Occipital lobe (tissue), 2 donors: ENCODE measurements around the genes PKIB and CLVS2.

DNA sequence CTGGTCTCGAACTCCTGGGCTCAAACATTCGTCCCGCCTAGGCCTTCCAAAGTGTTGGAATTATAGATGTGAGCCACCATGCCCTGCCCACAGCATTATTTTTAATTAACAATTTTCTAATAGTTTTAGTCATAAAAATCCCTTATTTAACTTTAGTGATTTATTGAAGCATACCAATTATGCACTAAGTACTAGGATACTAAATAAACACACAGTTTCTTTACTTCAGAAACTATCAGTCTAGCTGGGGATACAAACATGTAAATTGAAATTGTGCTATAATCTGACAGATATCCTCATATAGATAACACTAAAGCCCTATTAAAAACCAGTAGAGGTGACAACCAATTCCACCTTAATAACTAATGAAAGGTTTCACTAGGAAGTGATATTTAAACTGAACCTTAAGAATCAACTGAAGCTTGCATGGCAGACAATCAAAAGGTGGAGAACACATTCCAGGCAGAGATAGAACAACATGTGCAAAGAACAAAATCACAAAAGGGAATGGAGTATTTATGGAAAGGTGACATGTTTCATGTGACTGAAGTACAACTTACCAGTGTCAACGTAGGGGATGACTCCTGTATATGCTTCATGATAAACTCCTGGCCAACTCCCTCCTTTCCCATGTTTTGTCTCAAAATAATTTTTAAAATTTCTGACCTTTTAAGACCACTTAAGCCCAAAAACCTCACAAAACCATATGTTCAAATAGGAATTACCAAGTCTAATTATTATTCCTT is 6.4 kb downstream of the PLN start:
- RAMPAGE, long total RNA = no peak

- RAMPAGE, long total RNA = no peak
Observed at GRCh38 chr6:119023949-119024832, 54.3 kb downstream of the FAM184A start.

- RAMPAGE, long total RNA = no peak
Observed at GRCh38 chr6:119034716-119035883, 43.4 kb downstream of the FAM184A start.

DNA sequence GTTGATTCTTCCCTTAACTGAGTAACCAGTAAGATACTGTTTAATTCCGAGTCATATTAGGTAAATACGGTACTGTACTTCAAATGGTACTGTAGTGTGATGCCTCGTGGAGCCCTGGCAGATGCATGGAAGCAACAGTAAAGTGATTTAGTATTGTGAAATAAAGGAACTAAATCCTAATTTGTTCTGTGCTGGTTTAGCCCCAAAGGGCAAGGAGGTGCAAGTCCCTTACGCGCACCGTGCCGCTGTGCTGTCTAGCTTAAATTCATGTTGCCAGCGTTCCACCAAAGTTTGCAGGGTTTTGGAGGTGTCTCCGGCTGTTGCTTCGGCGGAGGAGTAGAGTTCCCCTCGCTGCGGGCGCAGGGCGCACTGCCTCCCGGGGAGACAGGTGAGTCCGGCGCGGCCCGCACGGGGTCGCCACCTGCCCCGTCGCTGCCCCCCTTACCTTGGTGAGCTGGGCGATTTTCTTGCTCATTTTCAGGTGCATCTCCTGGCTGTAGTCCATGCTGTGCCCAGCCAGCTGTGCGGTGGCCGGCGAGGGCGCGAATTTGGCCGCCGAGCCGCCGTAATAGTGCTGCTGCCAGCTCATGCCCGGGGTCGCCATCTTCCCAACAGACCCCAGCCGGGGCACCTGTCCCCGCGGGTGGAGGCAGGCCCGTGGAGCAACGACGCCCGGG is 630 bp downstream of the FAM184A start:
- RAMPAGE, long total RNA = no peak

DNA sequence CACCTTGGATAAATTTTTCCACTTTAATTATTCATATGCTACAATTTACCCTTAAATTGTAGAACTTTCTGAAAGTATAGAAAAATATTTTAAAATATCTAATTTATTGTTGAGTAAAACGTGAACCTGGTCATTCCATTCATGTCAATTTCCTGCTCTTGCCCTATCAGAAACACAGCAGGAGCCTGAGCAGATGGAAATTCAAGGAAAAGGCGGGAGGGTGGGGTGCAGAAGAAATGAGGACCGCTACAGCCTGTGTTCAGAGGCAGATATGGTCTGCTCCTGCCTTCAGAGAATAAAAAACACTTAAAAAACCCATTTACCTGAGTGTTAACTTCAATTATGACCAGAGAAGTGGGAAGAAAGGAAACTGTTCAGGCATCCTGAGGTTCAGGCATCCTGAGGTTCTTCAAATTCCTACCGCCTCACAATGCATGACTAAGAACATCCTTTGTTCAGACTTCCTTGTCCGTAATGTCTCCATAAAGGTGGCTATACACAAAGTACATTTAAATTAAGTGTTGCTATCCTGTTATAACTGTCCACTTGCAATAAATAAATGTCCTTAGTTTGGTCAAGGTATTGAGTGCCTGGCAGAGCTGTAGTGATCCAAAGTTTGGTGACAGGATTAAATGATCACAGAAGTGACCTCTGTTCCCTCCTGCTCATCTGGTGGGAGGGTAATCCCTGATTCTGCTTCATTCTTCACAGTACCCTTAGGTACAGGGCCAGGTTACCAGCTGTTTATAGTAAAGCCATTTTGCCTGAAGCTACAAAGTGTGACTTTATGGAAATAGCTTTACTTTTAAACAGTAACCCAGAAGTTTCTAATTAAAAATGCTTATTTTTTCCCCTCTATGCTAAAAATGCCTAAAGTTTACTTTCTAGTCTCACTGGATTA is 109.1 kb downstream of the MAN1A1 start:
- RAMPAGE, long total RNA = no peak

GRCh38 chr6:119288612-119289386 is 60.8 kb downstream of the MAN1A1 start:
- RAMPAGE, long total RNA = no peak

- RAMPAGE, long total RNA = no peak
Observed at GRCh38 chr6:119310269-119311620, 38.8 kb downstream of the MAN1A1 start.

- RAMPAGE, long total RNA = no peak
Observed at GRCh38 chr6:119312279-119312846, 37.2 kb downstream of the MAN1A1 start.

GRCh38 chr6:119347072-119347329 is 2.6 kb downstream of the MAN1A1 start:
- RAMPAGE, long total RNA = no peak

DNA sequence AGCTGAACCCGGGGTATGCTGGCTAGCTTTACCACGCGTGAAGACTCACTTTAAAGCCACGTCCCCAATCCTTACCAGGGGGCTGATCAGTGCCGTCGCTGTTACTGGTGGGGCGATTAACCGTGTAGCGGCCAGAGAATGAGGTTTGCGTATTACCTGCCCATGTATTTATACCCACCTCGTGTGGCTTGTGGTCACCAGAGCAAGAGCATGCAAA is 1.6 kb downstream of the MAN1A1 start:
- RAMPAGE, long total RNA = no peak

DNA sequence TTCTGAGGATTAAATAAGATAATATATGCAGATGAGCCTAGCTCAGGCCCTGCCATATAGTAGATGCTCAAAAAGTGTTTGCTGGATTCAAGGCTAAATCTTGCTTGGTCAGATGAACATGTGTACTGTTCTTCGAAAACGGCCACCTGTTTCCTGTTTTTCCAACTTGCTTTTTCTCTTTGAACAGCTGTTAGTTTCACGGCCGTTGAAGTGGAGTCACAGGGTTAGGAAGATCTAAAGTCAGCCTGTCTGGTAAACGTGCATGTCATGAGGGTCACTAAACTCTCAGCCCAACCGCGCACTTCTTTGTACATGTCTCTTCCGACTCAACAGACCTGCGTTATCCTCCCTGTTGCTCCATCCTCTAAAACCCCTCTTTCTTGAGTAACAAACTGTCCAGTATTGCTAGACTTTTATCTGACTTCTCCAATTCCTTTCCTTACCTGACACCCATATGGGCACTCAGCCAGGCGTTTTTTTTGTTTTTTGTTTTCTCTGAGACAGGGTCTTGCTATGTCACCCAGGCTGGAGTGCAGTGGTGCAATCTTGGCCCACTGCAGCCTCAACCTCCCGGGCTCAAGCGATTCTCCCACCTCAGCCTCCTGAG is 93.3 kb upstream of the MAN1A1 start:
- RAMPAGE, long total RNA = no peak

GRCh38 chr6:120226720-120227189 is 877.2 kb upstream of the MAN1A1 start:
- RAMPAGE, long total RNA = no peak

DNA sequence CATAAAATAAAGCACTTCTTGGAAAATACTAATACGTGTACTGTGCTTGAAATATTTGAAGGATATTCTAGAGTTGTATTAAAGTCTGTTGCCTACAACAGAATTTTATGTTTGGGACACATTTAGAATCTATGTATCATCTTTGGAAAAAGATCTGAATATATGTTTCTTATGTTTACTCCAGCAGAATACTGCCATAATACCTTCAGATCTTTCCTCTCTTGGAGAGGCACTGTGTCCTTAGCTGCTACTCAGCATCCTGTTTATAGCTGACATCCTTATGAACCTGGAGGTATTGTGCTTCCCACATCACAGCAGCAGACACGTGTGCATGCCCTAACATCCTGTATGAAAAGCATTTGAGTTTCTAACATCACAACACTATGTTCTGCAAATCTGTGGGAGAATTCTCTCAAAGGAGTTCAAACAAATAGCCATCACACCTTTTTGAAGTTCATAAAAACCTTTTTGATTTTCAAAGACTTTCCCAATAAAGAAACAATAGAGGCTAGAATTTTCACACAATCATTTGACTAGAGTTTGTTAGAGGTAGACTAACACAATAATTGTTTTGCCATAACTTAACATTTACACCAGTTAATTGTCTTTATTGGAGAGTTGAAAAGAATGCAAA is 216.0 kb downstream of the GJA1 start:
- RAMPAGE, long total RNA = no peak

- RAMPAGE, long total RNA = no peak
Observed at GRCh38 chr6:122609797-122610609, at the start of gene PKIB. PKIB (plus strand) TSS chr6:122610405.

- RAMPAGE, long total RNA = no peak
Observed at GRCh38 chr6:122788613-122788890, 506 bp upstream of the SMPDL3A start.

GRCh38 chr6:122797900-122798927 is 9.2 kb downstream of the SMPDL3A start:
- RAMPAGE, long total RNA = no peak

GRCh38 chr6:122995681-122996910 is at the start of gene CLVS2:
CLVS2 (plus strand) TSS chr6:122996235.
- RAMPAGE, long total RNA = no peak

DNA sequence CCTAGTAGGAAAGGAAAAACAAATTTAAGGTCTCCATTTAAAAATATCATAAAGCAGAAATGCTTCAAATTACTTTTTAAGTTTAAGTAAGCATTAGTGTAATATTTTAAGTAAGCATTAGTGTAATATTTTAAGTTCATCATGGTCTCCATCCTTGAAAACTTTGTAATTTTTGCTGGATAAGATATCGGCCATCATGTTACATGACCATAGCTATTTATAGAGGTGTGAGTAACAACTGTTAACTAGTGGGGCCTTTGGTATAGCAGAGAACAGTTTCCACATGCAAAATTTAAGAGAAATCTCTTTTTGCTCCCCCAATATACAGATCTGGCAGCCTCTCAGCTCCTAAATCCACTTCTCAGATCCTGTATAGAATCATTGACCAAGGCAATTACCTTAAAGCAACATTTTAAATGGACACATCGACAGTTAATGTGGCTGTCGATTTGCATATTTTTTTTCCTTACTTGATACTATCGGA is 453 bp downstream of the TRDN start:
- RAMPAGE, long total RNA = no peak

DNA sequence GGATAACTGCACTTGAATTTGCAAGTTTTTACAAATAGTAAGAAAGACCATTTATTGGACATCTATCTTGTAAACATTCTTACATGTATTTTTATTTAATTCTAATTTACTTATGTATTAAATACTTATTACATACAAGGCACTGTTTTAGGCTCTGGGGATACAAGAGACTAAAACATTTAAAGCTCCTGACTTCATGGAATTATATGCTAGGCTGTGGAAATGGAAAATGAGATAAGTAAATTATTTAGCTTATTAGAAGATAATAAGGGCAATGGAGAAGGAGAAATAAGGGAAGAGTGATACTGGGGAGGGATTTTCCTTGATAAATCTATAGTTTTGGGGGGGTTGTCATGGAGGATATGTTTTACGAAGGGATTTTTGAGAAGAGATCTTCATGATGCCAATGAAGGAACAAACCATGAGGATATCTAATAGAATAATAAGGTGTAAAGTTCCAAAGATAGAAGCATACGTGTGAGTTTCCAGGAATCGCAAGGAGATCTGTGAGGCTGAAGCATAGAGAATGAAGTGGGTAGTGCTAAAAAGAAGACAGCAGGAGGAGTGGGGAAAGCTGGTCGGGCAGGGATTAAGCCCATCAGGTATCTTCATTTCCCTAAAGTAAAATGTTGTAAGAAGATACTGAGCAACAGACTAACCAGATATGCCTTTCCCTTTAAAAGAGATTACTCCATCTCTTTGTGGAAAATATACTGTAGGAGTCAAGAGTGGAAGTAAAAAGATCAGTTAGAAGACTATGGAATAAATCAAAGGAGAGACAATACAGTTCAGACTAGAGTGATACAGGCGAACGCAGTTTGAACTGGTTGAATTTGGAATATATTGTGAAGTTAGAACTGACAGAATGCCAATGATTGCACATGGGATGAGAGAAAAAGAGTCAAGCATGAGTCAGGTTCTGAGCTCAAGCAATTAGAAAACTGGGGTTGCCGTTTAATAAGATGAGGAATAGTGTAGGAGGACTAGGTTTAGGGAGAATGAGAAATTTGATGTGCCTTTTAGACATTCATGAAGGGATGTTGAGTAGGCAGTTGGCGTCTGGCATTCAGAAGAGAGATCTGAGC is 7.6 kb downstream of the RNF217 start:
- RAMPAGE, long total RNA = no peak

DNA sequence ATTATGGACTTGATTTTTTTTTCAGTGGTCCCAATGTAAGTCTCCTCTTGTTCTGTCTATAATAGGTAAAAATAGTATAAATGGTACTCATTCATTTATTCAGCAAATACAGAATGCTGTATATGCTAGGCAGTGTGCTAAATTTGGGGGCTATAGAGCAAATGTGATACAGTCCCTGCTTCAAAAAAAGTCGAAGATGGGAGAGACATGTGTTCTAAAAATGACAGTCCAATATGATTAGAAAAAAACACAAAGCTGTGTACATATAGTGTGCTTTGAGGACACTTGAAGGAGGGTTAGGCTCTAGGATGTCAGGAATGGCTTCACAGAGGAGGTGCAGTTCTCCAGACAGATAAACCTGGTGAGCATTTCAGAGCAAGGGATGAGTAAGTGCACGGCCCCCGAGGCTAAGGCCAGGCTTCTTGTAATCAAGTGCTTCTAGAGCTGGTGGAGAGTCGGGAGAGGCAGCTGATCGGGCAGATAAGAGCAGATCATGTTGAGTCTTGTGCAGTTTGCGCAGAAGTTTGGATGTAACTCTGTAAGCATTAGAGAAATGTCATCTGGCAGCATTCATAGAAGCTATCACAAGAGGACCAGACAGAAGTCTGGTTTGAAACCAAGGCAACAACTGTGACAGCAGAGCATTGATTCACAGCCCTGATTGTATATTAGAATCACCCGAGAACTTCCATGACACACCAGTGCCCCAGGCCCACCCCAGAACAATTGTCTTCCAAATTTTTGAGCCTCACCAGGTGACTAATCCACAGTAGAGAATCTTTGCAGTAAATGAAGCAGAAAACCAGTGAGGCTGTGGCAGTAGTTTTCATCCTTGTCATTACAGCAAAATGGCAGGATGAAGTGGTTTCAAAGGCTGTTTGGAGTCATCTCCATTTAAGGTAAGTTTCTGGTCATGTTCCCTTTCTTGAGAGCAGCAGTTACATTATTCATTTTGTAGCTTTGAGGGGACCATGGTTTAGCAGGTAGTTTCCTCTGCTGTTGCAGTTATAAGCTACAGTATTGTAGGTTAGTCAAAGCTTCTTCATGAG is 83.8 kb downstream of the RNF217 start:
- RAMPAGE, long total RNA = no peak